SJCRH30 (cell line): ENCODE measurements around a stretch of chr5.

- RAMPAGE, long total RNA = no peak
These were observed 102.0 kb downstream of the TMEM174 start for GRCh38 chr5:73274638-73275759.

DNA sequence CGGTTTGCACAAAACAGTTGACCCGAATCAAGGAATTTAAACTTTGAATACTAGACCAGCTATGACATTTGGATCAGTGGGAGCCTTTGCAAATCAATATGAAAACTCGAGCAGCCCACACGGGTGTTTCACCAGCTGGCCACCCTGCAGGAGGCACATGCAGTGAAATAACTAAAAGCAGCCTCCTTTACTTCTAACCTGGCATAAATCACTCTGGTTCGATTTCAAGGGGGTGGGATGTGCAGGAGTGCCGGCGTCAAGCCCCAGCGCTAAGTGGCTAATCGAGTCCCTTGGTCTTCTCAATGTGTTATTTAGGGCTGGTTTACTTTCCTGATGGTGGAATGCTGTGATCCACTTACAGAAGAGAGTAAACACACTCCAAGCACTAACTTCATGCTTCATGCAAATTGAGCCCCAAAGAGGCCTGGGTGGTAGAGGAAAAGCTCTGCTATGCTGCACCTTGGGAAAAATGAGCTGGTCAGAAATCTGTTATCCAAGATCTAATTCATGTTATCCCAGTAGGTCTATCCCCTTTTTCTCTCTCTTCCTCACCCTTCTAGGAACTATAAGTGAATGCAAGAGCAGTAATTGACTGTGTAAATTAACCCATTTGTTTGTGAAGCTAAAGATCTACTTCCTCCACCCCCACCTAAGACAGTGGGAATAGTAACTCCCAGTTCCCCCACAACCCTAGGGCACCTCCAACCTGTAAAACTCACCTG is 109.5 kb downstream of the TMEM174 start:
- RAMPAGE, long total RNA = no peak

- RAMPAGE, long total RNA = no peak
These were observed 78.0 kb downstream of the FOXD1 start for GRCh38 chr5:73370391-73371218.

- RAMPAGE, long total RNA = no peak
These were observed 454 bp downstream of the BTF3 start for GRCh38 chr5:73498618-73499173.

DNA sequence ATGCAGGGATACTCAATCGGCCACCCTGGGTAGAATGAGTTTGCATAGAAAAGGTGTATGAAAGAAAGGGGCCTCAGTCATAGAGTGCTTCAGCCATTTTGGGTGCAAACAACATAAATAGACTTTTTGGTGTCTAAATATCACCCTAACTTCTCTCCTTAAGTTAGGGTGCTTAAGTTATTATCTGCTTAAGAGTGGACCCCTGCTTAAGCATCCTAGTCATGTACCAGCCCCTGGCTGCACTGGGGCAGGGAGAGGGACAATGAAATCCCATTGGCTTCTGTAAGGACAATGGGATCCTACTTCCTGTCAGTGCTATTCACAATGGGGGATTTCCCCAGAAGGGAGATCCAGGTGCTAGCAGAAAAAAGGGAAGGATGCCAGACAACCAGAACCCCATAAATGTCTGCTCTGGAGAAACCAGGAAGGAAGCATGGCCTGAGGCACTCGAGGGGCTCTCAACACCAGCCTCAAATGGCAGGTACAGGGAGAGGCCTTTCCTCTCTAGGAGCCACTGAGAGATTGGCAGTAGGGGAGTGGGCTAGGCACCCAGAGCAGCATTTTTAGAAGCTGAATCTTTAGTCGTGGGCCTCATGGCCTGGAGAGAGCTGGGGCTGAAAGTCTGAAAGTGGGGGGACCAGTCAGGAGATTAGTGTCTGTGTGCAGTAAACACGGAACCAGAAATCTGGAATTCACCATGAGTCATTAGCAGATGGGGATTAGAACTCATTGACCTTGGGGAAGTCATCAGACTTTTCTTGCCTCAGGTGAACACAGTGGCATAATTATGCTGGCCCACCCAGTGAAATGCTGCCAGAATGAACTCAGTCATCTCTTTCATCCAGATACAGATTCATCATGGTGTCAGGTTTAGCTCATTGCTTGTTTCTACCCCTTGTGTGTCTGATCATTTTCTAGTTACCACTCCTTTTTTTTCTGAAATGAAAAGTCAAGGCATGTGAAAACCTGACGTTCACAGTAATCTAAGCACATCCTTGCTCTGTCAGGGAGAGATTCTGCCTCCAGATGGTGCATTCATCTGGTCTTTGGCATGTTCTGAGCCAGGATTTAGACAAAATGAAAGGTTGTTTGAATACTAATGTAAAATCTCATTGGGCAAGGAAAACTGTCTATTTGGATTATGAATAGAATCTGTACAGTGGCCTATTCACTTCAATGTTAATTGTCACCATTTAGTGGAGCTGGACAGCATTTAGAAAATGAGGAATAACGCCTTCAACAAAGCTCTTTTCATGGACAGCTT is 28.3 kb downstream of the ARHGEF28 start:
- RAMPAGE, long total RNA = no peak

DNA sequence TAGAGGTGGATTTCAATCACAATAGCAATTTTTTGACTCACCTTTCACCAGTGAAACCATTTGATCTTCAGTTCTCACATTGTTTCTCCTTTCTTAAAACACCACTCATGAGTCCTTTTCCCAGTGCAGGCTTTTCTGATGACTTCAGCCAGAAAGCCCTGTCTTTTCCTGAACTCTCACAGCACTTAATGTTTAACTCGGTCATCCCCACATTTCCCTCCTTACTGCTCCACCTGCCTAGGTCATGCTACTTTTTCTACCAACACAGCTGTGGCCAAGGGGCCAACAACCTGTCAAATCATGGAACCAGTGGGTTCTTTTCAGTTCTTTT is 37.9 kb downstream of the ARHGEF28 start:
- RAMPAGE, long total RNA = no peak

DNA sequence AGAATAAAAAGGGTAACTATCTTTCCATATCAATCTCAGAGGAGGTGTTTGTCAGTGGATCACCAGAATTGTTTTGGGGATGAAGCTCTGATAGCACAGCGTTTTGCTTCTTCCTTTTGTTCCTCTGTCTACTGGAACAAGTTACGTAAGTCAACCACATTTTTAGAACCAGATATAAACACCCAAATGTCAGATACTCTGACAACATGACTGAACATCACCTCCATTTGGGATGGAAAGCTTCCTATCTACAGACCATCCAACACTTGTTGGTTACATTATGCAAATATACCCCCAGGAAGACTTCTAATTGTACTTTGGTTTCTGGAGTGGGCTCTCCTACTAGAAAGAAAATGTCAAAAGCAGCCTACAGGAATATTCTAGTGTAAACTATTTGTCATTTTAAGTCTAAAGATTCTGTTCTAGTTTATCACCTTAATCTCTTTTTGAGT is 293.3 kb downstream of the ARHGEF28 start:
- RAMPAGE, long total RNA = no peak

DNA sequence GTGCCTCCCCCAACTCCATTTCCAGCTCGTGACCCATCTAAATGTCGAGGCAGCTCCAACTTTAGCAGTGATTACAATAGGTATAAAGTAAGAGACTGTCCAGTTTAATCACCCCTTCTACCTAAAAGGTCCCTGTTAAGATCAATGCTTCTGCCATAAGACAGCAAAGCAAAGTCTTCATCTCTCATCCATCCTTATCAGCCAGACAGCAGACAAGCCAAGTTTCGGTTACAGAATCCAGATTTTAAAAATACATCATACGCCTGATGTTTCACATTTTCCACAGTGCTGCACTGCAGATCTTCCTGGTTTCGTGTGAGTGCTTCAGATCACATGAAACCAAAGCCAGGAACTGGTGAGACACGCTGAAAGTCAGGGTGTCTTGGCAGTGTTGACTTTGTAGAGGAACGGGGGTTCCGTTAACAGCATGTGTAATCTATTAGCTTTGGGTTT is 447.7 kb downstream of the ENC1 start:
- RAMPAGE, long total RNA = no peak

- RAMPAGE, long total RNA = no peak
These were observed 441.4 kb downstream of the ENC1 start for GRCh38 chr5:74199101-74199498.

- RAMPAGE, long total RNA = no peak
These were observed 24.1 kb downstream of the ENC1 start for GRCh38 chr5:74616337-74616909.

DNA sequence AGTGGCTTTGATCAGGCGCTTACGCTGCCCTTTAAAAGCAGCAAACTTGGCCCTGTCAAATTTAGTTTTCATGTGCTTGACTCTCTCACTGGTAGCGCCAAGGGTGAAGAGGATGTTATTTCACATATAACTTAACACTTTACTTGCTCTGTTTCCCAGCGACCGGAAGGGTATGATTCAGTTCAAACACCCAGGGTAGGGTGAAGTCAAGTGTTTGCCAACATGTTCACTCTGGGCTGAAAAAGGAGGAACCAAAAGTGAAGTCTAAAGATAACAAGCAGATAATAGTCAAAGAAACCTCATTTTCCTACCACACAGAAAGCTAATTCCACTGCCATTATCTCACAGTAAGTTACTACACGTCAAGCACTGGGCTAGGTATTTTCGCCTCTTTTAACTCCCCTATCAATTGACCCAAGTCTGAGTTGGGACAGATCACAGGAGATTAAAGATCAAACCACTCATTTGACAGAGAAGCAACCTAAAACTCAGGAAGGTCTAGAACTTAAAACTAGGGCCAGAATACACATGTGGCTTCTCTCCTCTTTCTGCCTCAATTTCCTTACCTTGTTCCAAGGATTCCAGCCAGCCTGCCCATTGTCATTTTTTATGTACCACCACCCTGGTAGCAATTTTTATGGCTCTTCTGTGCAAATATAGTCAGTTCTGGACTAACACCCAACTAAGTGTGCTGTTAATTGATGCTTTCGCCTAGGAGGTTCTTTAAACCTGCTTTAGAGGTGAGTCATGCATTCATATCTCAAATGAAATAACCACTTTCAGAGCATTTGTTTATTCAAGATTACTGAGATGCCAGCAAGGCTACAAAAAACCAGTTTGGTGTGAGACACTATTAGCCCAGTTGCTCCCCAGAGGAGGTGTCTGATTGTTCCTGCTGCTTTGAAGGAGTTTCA is 8.7 kb downstream of the ENC1 start:
- RAMPAGE, long total RNA = no peak

DNA sequence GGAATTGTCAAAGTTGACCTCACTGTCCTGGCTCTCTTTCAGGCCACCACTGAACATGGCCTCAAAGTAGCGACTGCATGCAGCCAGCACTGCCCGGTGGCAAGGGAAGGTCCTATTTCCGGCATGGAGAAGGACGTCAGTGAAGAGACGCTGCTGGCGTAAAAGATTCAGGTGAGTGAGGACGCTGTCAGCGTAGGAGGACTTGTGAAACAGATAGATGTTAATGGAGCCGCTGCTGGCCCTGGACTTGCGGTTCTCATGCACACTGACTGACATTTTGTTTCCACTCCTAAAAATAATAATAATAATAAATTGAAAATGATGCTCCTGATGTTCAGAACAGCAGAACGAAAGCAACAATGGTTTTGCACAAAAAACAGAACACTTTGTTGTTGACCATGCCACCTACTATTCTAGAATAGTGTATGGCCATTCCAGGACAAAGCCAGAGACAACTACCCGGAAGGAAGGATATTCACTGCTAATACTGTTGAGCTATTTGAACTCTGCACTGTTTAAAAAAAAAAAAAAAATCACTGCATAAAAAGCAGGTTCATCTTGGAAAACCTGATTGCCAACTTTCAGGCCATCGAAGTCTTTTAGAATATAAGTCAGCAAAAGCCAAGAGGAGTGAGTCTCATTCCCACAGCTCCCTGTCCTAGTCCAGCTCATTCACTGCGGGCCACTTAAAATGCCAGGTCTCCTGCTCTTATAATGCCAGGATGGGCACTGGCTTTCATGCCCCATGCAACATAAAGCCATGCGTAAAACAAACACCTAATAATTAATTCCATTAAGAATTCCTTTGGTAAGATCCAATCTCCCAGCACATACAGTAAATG is 4.1 kb downstream of the ENC1 start:
- RAMPAGE, long total RNA = no peak

GRCh38 chr5:74641750-74642858 is 1.6 kb upstream of the ENC1 start:
- RAMPAGE, long total RNA = no peak

DNA sequence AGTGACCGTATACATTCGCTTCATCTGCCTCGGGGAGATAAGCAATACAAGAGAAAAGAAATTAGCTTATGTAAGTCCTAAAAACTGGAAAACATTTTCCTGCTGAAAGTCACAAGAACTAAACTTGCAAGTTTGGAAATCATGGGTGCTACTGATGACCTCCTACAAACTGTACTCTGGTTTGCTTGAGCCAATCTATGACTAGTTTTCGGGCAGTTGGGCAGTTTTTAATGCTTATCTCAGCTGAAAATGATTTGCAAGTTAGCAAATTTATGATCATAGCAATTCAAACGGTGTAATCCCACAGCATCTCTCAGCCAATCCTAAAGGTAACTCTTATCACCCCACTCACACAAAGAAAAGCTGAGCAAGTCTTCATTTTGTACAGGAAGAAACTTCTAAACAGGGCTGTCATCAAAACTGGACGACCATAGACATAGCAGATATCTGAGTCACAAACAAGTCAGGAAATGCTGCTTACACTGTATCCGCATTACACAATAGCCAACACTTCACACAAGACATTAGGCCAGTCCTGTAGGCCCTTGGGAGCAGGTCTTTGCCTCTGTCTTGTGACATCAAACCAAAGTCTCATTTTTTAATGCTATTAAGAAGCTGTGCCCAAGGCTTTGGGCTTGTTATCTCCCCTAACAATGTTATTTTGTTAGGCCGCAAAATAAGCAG is 2.6 kb upstream of the ENC1 start:
- RAMPAGE, long total RNA = no peak

DNA sequence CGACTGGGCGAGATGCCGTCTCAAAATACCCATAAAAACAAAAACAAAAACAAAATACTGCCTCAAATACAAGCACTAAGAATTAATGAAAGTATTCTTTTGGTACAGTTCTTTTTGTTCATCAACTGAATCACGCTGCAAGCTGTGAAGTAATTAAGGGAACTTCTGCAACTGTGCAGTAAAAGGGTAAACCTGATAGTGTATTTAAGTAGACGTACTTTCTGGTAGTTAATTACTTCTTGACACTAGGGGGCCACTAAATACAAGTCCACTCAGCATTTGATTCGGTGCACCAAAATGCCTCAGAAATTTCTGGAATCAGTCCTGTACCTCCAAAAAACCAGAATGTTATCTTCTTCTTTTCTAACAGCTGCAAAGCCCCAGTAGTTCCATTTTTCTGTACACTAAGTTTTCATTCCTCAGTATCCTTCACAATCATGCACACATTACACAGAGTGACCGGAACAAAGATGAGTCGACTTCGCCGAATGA is 589 bp downstream of the GFM2 start:
- RAMPAGE, long total RNA = no peak

DNA sequence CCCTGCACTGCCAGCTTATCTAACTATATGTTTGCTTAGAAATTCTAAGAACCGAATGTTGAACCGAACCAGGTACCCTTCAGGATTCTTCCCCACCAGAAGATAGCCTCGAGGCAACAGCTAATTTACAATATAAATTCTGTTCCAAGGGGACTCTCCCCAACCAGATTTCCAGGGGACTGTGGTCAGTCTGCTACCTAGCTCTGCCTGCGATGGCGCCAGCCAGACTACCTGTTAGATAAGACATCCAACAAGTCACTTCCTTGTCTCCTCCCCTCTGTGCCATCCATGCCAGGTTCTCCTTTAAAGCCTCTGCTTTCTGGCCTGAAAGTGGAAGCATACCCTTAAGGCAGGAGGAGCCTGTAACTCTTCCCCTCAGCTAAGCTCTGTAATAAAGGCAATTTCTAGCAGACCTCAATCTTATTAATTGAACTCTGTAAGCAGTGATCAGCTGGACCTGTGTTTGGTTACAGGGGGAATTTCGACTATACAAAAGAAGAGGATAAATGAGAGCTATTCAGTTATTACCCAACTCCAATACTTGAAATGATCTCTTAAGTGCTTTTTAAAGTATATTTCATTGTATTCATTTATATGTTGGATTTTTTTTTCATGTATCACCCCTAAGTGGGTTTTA is 85.6 kb downstream of the GCNT4 start:
- RAMPAGE, long total RNA = no peak

DNA sequence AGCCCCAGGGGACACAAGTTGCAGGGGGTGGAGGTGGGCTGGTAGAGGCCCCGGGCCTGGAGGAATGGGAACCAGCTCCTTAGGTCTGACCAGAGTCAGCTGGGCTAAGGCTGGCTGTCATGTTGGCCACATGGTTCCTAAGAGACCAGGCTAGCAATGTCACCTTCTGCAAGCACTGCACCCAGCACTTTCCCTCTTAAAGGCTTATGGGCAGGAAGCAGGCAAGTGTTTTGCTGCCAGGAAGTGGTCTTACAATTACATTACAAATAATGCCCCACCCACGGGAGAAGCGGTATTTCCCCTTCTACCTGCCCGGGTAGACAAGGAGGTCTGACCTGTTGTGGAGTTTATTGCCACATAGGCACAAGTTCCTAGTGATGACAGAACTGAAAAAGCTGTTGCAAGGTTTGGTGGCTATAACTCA is 18.0 kb downstream of the GCNT4 start:
- RAMPAGE, long total RNA = no peak

DNA sequence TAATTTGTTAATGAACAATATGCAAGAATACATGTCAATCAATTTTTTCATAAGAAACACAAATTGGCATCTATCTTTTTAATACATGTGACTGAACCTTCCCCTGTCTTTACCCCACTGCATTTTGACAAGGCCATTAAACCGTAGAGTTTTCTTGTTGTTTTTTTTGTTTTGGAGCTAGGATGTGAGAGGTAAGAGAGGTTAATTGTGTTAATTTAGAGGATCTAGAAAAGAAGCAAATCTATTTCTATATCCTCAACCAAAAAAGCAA is 23.2 kb downstream of the ANKRD31 start:
- RAMPAGE, long total RNA = no peak

- RAMPAGE, long total RNA = no peak
These were observed 16.1 kb upstream of the HMGCR start for GRCh38 chr5:75320875-75321388.

GRCh38 chr5:75426197-75426795 is 85.1 kb downstream of the CERT1 start:
- RAMPAGE, long total RNA = no peak